UCH-1 (cell line): ENCODE measurements around the genes RBPJL and SPATA25.

DNA sequence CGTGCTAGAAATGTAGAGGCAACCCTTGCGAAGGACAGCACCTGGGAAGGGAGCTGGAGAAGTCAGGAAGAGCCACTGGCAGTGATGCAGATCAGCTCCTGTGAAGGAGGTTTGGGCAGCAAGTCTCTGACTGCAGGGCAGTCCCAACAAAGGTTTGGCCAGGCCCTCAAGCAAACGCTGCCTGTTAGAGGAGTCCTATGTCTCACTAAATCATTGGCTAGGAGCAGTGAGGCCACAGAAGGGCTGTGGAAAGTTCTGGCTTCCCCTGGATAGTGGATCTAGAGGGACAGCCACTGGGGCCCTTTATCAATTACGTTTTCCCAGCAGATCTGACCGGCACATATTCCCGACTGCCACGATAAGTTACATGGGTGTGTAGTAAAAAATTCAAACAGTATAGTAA, 2.5 kb downstream of the TTPAL start:
- RRBS, result no CpG with 5 or more reads among the region's 7 CpGs

GRCh38 chr20:44494887-44495937, 19.5 kb downstream of the TTPAL start:
- RRBS, result no CpG with 5 or more reads among the region's 6 CpGs

DNA sequence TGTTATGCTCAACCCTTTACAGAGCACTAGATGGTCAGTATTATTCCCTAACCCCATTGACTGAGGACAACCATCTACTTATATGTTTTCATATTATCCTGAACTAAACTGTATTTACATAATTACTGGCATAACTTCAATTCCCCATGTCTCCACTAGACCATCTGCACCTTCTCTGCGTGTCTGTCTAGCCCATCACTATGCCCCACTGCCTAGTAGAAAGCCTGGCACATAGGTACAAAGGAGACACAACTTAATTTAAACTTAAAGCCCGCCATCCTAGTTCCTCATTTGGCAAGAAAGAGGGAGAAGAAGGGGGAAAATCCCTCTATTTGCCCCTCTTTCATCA, 1.7 kb downstream of the PKIG start:
- RRBS, result no CpG with 5 or more reads among the region's 2 CpGs

- RRBS, result no CpG with 5 or more reads among the region's 4 CpGs
Measured at GRCh38 chr20:44596894-44597436, 14.6 kb downstream of the PKIG start.

GRCh38 chr20:44637264-44638101, 14.0 kb downstream of the ADA start:
- RRBS, result no CpG with 5 or more reads among the region's 9 CpGs

DNA sequence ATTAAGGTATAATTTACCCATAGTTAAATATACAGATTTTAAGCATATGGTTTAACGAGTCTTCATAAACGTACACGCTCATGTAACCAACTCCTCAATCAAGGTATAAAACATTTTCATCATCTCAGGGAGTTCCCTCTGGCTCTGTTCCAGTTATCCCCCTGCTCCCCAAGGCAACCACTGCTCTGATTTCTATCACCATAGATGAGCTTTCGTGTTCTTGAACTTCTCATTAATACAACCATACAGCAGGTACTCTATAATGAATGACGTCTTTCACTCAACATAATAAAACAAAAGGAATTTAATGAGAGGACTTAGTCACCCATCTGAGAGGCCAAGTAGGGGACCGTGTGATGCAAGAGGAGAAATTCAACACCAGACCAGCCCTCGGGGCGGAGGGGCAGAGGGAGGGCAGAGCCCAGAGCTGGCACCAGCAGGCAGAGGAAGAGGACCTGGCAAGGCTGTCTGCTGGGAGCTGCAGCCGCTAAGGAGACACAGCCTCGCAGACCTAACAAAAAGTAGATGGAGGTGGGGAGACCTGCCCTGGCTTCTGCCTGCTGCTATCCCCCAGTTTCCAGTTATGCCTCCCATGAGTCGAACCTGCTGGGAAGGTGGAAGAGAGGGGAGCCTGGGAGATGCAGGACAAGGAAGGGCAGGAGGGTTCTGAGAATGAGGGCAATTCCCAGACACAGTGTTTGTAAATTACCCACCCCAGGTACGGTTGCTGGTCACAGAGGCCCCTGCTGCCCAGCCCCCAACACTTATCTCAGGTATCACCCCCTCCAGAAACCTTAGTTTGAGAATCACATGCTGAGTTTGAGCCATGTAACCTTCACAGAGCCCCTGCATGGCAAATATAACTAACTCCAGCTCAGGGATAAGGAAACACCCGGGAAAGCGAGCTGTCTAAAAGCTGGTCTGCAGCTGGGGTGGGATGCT, 13.8 kb downstream of the CCN5 start:
- RRBS, result no CpG with 5 or more reads among the region's 14 CpGs

- RRBS, result no CpG with 5 or more reads among the region's 49 CpGs
Measured at GRCh38 chr20:44809871-44810333, 444 bp downstream of the RIMS4 start.

DNA sequence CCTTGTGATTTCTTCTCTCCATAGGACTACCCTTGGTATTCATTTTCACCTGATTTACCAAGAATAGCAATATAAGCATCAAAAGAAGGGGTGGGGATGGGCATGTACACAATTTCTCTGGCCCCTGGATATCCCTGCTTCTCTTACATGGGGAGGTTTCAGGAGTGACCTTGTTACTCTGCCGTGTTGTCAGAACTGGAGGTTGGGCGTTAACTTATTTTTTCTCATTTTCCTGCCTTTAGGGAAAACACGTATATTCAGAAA, 46.1 kb downstream of the KCNS1 start:
- RRBS, result no CpG with 5 or more reads among the region's 3 CpGs

DNA sequence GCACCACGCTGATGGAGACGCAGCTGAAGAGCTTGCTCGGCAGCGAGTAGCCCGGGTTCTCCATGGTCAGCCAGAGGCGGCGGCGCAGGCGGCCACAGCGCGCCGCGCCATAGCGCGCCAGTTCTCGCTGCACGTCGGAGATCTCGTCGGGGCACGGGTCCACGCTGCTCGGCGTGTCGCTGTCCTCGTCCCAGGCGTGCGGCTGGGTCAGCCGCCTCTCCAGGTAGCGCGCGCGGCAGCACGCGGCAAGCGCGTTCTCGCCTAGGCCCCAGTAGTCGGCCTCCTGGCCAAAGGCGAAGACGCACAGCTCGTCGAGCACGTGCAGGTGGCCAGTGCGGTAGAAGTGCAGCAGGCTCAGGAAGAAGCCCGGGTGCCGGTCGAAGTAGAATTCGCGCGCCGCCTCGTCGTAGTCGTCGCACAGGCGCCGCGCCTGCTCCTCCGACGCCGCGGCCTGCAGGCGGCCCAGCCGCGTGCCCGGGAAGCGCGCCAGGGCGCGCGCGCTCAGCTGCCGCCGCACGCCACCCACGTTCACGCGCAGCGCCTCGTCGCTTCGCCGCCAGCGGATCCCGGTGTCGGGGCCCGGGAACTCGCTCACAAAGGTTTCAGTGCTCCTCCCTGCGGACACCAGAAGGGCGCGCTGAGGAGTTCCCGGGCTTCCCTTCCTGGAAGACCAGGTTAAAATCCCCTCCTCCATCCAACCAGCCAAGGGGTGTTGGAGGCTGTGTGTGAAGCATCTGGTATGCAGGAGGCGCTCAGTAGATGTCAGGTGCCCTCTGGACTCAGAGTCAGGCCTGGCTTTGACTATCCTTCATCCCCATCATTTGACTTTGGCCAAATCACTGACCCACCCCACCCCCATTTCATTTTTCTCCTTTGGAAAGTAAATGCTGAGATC, 2.6 kb downstream of the KCNS1 start:
- RRBS, result 7% methylated on average over 36 of the region's 94 CpGs

DNA sequence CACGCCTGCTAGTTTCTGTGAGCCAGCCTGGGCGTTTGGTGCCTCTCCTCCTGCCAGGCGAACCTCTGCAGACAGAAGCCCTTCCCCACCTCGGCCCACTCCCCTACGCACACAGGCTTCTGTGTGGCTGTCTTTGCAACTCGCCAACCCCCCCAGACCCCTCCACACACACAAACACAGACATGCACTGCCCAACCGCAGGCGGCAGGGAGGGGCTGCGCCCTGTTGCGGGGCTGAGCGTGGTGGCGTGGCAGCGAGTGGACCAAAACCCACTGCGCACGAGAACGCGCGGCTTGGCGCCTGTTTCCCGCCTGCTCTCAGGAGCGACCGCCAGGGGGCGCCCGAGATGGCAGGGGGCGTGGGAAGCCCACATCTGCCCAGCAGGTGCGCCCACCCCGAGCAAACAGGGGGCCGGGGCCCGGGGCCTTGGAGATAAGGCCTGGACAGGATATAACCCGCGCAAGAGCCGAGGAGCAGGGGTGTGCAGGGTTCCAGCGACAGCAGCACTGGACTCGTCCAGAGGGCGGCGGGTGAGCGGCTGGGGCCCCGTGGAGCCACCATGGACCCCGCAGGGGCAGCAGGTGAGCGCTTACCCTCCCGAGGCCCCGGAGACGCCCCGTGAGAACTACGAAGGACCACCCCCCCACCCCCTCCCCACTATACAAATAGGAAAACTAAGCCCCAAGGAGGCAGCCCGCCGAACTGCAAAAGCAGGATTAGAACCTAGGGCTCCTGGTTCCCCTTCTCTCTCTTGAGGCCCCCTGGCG, at the start of gene RBPJL:
TSS of gene RBPJL (plus strand) at position 477 of the 767 bp plus-strand sequence.
- RRBS, result no CpG with 5 or more reads among the region's 48 CpGs

- RRBS, result 32% methylated on average over 4 of the region's 51 CpGs
Measured at GRCh38 chr20:45311432-45312148, 3.5 kb upstream of the MATN4 start.

DNA sequence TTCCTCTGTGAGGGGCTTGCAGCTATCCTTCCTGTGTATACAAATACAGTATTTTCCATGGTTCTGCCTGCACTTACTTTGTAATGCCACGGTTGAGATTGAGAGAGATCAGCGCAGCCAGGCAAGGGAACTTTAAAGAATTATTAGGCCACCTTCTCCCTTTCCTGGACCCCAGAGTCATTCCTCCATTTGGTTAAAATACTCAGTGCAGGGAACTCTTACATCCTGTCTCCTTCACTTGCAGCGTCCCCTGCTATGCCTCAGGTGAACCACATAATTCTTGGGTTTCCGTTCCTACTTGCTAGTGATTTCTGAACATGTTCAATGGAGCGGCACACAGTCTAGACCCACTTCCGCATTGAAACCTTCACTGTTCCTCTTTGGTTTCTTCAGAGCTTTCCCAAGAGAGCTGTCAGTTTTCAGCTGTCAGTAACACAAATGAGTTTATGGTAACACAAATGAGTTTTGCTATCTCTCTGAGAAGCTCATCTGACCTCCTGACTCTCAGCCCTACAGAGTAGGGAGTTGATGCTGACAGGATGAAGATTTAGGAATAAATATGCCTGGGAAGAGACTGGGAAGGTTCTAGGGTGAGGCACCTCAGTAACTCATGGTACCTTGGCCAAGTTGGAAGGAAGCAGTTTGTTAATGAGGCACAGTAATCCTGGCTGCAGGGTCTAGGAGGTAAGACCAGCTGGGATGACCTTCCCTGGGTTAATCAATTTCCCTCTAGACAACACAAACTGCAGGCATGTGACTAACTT, 5.3 kb downstream of the SYS1 start:
- RRBS, result no CpG with 5 or more reads among the region's 6 CpGs

GRCh38 chr20:45372005-45372492, 6.1 kb downstream of the TP53TG5 start:
- RRBS, result no CpG with 5 or more reads among the region's 6 CpGs

GRCh38 chr20:45418133-45418542, 2.2 kb downstream of the PIGT start:
- RRBS, result no CpG with 5 or more reads among the region's 4 CpGs

- RRBS, result no CpG with 5 or more reads among the region's 5 CpGs
Measured at GRCh38 chr20:45432351-45432727, 16.4 kb downstream of the PIGT start.

- RRBS, result no CpG with 5 or more reads among the region's 2 CpGs
Measured at GRCh38 chr20:45465503-45466466, 3.8 kb upstream of the WFDC2 start.

- RRBS, result no CpG with 5 or more reads among the region's 50 CpGs
Measured at GRCh38 chr20:45470303-45470916, 857 bp downstream of the WFDC2 start.

DNA sequence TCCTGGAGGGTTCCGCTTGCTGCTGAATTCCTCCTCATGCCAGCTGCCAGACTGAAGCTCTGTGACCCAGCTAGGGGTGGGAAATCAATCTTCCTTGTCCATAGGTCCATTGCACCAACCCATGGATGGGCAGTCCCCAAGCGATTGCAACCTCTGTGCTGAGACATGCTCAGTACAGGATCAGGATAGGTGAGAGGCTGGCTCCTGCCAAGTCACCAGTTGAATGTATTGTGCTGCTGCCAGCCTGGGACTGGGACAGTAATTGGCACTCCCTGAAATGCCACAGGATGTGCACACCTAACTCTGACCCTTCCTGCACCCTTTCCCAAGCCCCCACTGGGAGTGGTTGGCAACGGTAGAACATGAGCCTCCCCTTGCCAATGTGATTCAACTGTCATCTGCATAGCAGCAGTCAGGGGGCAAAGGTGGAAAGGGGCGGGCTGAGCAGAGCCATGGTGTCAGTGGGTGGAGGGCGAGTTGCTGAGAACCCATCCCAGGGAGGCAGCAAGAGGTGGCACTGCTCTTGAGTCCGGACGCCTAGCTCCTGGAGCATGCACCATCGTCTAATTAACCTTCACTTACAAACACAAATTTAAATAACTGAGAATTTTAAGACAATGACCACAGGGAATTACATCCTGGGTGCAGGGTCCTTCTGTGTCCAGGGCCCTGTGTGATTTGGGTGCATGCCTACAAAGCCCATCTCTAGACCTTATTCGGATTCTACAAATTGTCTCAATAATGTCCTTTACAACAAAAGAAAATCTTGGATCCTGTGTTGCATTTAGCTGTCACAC, 15.3 kb downstream of the SPINT3 start:
- RRBS, result no CpG with 5 or more reads among the region's 9 CpGs

DNA sequence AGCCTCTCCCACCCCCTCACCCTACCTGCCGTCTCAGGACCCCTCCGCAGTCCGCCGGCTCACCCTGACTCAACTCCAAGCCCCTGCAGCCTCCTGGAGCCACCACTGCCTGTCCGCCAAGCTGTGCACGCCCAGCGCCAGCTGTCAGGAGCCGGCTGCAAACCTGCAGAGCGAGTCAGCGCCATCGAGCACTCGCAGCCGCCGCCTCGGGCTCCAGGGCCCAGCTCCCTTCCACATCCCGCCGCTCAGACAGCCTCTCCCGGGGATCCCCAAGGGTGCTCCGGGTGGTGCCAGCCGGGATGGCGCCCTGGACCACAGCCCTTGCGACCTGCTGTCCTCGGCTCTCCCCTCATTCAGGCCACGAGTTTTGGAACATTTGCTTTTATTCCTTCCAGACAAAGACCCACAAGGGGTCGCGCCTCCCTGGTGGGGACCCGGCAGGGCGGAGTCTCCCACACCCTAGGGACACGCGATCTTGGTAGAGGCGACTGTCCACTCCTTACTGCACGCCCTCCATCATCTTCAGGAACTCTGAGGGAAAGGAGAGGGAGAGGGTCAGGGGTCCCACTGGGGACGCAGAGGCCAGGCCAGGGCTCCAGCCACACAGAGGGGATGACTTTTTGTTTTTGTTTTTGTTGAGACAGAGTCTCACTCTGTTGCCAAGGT, 4.1 kb downstream of the TNNC2 start:
- RRBS, result 76% methylated on average over 7 of the region's 33 CpGs

DNA sequence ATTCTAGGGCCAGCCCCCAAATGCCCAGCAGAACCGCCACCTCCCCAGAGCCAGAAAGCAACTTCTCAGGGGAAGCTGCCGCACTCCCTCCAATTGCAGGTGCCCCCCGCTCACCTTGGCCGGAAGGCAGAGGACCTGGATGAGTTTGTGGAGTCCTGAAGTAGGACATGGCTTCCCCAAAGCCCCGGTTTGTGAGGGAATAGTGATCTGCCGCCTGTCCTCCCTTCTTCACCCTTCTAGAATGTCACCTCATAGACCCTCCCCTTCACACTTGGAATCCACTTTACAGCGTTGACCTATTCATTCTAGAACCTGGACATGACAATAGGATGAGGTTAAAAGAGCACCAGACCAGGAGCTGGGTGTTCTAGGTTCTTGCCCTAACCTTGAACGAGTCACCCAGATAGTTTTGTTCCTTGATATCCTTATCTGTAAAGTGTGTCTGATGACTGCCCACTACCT, at the start of gene SPATA25:
TSS of gene SPATA25 (minus strand) at position 201 of the 462 bp plus-strand sequence.
- RRBS, result 14% methylated on average over 2 of the region's 8 CpGs